ENCODE results near the genes SRCAP, VKORC1 and TGFB1I1.

DNA sequence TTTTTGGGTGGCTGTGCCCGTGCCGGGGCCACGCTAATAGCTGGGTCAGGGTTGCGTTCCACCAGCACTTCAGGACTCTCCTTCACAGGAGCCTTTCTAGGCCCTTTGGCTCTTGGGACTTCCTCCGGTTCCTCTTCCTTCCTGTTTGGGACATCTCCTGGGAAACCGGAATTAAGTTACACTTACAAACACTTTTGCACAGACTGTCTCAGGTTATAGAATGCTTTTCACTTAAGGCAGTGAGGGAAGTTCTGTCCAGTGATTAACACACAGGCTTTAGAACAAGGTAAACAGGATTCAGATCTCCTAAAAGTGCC, 1.3 kb downstream of the ZNF688 start:
- PRO-cap = no peak

- PRO-cap = no peak
These were observed 583 bp upstream of the ZNF785 start for GRCh38 chr16:30585984-30586576.

GRCh38 chr16:30698931-30699228, at the start of gene SRCAP:
Gene SRCAP (plus strand): TSS chr16:30699171.
- PRO-cap = bidirectional peak, plus-strand start at chr16:30699171, minus-strand start at chr16:30699002

GRCh38 chr16:30739662-30740264, 679 bp upstream of the TMEM265 start:
- PRO-cap = no peak

GRCh38 chr16:30768154-30768968, 6.2 kb downstream of the RNF40 start:
- PRO-cap = no peak

DNA sequence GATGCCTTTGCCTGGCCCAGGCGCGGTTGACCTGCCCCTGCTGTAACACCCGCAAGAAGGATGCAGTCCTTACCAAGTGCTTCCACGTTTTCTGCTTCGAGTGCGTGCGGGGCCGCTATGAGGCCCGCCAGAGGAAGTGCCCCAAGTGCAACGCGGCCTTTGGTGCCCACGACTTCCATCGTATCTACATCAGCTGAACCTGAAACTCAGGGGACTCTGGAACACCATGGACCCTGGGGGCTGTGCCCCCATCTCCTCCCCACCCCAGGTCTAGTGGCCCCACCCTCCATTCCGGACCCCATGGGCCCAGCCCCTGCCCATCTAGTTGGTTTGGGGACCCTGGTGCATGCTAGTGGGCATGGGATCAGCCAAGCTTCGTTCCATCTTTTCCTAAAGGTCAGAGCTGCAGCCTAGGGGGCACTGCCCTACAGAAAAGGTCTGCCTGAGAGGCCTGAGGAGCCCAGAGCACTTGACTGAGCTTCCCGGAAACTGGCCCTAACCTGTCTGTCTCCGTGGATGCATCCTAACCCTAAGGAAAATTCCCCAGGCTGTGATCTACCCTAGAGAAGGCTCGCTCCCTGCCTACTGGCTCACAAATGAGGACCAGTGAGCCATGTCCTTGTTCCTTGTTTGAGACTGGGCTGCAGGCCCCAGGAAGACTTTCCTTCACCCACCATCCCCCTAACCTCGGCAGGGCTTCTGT, 11.9 kb downstream of the RNF40 start:
- PRO-cap = no peak

DNA sequence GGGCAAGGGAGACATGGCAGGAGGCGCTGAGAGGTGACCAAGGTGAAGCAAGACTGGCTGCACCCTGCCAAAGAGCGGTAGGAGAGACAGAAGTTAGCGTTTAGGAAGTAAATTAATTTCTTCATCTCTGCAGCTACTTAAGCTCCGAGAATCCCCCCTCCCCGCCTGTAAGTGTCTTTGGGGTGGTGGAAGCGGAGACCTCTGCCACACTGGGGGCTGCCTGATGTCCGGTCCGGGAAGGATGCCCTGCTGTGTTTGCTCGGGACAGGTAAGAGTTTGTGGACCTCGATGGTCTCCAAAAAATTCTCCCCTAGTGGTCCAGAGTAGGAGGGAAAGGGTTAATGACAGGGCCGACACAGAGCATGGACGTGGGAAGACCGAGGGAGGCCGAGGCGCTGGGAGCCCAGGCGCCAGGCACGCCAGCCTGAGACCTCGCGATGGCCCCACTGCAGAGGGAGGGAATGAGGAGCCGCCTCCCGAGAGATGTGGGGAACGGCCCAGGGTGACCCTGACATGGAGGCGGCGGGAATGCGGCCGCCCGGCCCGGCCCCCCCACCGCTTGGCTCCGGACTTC, 845 bp downstream of the ZNF629 start:
- PRO-cap = unidirectional peak, plus-strand start at position 341 of the sequence; bidirectional peak, plus-strand start at position 479 of the sequence, minus-strand start at position 448 of the sequence

GRCh38 chr16:30839207-30839997, 52.4 kb upstream of the ZNF629 start:
- PRO-cap = no peak

GRCh38 chr16:30998953-31000008, 11.2 kb downstream of the STX1B start:
- PRO-cap = no peak

GRCh38 chr16:31094294-31095182, at the start of gene VKORC1:
Gene VKORC1 (minus strand): TSS chr16:31094797.
- PRO-cap = bidirectional peak, plus-strand start at chr16:31094728, minus-strand start at chr16:31094617; bidirectional peak, plus-strand start at chr16:31095040, minus-strand start at chr16:31094981

- PRO-cap = unidirectional peak, plus-strand start at chr16:31105843
These were observed 2.4 kb upstream of the BCKDK start for GRCh38 chr16:31105636-31106390.

DNA sequence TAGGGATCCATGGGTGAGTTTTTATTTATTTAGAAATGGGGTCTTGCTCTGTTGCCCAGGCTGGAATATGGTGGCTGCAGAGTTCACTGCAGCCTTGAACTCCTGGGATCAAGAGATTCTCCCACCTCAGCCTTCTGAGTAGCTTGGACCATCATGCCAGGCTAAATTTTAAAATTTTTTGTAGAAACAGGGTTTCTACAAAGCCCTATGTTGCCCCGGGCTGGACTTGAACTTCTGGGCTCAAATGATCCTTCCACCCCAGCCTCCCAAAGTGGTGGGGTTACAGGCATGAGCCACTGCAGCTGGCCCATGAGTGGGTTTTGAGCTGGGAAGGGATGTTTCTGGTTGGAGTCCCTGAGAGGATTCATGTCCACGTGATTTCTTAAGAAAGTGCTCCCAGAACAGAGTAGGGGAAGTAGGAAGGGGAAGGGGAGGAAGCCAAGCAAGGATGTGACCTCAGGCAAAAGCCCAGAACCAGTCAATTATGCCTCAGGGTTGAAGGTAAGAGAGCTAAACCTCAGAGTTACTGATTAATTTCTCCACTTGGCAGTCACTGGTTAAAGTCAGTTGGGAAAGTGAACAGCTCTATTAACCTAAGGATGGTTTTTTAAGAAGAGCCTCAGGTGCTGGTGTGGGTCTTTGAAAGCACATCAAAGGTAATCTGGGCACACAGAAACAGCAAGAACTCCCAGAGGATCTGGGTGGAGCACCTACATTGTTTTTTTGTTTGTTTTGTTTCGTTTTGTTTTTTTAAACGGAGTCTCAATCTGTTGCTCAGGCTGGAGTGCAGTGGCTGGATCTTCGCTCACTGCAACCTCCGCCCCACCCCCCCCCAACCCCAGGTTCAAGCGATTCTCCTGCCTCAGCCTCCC, 3.8 kb upstream of the KAT8 start:
- PRO-cap = no peak

DNA sequence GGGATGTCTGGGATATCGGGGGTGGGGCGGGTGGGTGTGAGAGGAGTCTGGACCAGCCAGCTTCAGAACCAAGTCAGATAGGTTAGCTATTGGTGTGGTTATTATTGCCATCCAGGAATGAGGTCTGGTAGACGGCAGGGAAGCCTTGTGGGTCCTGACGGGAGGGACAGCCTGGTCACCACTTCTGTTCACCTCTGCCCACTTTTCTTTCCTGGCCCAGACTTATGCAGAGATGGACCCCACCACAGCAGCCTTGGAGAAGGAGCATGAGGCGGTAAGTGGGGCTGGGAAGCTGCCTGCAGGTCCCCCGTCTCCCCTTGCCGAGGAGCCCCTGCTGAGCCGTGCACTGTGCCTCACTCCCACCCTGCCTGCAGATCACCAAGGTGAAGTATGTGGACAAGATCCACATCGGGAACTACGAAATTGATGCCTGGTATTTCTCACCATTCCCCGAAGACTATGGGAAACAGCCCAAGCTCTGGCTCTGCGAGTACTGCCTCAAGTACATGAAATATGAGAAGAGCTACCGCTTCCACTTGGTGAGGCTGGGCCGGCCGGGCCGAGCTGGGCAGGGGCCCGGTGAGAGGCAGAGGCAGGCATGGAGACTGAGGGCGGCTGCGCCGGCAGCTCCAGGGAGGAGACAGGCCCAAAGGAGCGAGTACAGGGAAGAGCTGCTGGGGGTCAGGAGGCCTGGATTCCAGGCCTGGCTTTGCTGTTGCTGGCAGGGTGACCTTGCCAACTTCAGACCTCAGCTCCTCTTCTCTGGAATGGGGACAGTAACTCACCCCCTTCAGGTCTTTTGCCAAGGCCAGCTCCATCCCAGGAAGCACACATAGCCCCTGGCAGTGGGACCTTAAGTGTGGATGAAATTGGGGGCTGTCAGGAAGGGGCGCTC, 8.5 kb downstream of the PRSS8 start:
- PRO-cap = no peak

- PRO-cap = no peak
These were observed 3.9 kb downstream of the PRSS8 start for GRCh38 chr16:31131425-31132232.

- PRO-cap = no peak
These were observed 7.8 kb upstream of the ITGAX start for GRCh38 chr16:31347214-31347584.

GRCh38 chr16:31348493-31349252, 6.3 kb upstream of the ITGAX start:
- PRO-cap = no peak

GRCh38 chr16:31362016-31362604, 7.1 kb downstream of the ITGAX start:
- PRO-cap = no peak

DNA sequence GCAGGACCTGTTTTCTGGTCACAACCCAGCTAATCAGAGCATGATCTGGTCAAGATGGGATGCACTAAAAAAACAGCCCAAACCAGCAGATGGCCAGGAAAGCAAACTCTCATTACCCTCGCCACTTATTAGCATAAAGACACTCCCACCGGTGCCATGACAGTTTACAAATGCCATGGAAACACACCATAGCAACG, 6.6 kb upstream of the ITGAD start:
- PRO-cap = no peak

DNA sequence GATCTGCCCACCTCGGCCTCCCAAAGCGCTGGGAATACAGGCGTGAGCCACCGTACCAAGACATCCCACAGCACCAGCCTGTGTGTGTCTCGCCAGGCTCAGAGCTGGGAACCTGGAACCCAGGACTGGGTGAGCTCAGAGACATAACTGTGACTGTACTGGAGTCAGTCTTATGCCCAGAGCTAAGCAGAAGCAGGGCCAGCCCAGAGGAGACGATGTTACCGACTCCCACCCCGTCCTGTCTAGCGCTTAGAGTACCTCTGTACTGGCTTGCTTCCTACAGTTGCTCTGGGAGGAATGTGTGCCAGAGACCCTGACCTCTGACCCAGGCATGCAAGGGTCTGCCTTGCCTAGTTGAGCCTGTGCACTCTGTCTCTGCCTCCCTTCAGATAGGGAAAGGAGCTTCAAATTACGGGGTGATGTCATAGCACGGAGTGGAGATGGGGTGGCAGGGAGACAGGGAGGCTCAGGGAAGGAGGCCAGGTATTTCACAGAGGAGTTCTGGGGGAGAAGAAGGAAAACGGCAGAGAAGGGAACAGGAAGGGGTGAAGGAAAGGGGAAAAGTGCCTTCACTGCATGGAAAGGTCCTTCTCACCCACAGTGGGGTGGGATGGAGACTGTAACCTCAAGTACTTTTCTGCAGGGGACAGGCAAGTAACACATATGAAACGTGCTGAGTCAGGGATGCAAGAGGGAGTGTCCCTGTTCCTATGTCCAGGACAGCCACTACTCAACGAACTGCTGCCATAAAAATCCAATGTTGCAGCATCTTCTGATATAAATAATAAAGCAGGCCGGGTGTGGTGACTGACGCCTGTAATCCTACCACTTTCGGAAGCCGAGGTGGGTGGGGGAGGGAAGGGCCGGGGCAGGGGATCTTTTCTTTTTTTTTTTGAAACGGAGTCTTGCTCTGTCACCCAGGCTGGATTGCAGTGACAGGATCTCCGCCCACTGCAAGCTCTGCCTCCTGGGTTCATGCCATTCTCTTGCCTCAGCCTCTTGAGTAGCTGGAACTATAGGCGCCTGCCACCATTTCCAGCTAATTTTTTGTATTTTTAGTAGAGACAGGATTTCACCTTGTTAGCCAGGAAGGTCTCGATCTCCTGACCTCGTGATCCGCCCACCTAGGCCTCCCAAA, 5.7 kb upstream of the ARMC5 start:
- PRO-cap = no peak

DNA sequence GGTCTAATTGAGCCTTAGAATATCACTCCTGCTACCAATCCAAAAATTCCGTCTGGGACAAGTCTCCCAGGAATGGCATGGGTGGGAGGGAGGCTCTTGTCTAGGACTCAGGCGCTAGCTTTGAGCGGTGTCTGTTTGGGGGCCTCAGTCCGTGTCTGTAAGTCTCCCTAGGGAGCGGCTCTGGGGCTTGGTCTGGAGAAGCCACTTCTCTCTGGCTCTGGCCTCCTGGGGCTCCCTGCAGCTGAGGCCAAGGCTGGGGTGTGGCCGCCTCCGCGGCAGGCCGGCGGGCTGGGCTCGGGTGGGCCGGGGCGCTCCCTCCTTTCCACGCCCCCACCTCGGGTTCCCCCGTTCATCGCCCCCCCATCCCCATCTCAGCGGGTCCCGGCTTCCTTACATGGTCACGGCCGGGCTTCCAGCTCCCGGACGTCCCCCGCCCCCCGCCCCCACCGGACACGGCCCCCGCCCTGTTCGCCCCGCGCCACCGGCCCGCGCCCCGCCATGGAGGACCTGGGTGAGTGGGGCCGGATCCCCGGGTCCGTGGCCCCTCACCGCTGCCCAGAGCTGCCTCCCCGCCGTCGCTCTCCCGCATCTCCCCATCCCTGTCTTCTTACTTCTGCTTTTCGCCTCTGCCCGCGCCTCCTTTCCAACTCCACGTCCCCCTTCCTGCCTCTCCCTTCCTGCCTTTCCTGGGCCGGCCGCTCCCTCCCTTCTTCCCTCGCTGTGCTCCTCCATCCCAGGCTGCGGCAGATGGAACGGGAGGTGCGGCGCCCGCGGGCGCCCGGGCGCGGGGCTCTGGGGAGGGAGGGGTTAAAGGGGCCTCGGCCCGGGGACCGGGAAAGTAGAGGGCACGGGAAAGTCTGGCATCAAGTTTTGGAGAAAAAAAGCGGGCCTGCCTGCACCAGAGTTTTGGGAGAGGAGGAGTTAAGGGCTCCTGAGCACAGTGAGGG, at the start of gene TGFB1I1:
TGFB1I1 (plus strand) TSS at position 462 of the 947 bp plus-strand sequence.
- PRO-cap = no peak